ENCODE measurements around the gene ENSG00000226690.

GRCh38 chr7:6164443-6165277, 59.9 kb downstream of the USP42 start:
- PRO-cap, 3 experiments: no peak in any of the 3 experiments
- RAMPAGE, long total RNA: no peak
- RRBS, 2 experiments: 63 to 64% methylated on average over 7 of the region's 43 CpGs

DNA sequence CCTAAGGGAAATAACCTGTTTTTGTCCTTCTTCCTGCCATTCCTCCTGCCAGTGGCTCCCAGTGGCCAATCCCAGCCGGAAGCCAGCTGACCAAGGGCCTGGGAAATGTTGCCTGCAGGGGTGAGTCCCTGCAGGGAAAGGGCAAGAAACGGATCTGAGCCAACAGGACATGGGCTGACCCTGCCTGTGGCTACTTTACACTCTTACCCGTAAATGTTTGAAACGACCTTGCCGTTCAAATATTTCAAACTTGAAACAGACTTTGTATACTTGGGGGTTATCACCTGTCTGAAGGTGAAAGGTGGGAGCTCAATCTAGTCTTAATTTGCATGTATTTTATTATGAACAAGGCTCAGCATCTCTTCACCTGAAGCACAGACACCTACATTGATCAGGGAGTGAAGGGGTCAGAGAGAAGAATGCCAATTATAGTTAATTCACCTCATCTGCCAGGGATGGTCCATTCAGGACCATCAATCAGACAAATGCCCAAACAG, 3.3 kb downstream of the CYTH3 start:
- PRO-cap, 3 experiments: no peak in any of the 3 experiments
- RAMPAGE, long total RNA: no peak
- RRBS, 2 experiments: no CpG with 5 or more reads among the region's 5 CpGs

- PRO-cap, 3 experiments: no peak in any of the 3 experiments
- RAMPAGE, long total RNA: no peak
- RRBS, 2 experiments: 73 to 91% methylated on average over 1 of the region's 50 CpGs
These were observed 35.1 kb downstream of the RAC1 start for GRCh38 chr7:6409062-6410217.

- PRO-cap, 3 experiments: no peak in any of the 3 experiments
- RAMPAGE, long total RNA: no peak
- RRBS, 2 experiments: no CpG with 5 or more reads among the region's 10 CpGs
These were observed 14.5 kb upstream of the DAGLB start for GRCh38 chr7:6461751-6463102.

GRCh38 chr7:6465832-6466652, 17.9 kb downstream of the KDELR2 start:
- PRO-cap, 3 experiments: no peak in any of the 3 experiments
- RAMPAGE, long total RNA: no peak
- RRBS, 2 experiments: no CpG with 5 or more reads among the region's 15 CpGs

DNA sequence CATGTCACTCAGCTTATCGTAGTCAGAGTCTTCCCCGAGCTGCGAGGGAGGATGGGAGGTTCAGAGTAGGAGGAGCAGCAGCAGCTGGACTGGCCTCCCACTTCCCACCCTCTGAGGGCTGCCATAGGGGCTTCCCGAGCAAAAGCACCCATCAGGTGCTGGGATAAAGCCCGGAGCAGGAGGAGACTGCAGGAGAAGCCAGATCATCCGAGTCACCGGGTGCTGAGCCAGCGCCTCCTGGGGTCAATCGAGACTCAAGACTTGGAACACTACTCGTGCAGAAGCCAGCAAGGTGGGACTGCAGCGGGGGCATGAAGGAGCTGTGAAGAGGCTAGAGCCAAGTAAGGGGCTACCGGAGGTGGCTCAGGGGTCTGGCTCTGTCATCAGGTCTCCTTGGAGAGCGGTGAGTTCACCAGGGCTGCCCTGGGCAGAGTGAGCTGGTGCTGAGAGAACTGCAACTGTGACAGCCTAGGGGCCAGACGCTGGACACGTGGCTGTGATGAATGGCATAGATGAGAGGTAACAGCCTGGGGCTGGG, 22.0 kb upstream of the KDELR2 start:
- PRO-cap, 3 experiments: no peak in any of the 3 experiments
- RAMPAGE, long total RNA: no peak
- RRBS, 2 experiments: 64% methylated on average over 4 of the region's 15 CpGs; no CpG with 5 or more reads in 1 of the 2 experiments

- PRO-cap, 3 experiments: no peak in any of the 3 experiments
- RAMPAGE, long total RNA: no peak
- RRBS, 2 experiments: 4% methylated on average over 5 to 6 of the region's 31 CpGs
These were observed 14.6 kb downstream of the GRID2IP start for GRCh38 chr7:6536581-6537207.

DNA sequence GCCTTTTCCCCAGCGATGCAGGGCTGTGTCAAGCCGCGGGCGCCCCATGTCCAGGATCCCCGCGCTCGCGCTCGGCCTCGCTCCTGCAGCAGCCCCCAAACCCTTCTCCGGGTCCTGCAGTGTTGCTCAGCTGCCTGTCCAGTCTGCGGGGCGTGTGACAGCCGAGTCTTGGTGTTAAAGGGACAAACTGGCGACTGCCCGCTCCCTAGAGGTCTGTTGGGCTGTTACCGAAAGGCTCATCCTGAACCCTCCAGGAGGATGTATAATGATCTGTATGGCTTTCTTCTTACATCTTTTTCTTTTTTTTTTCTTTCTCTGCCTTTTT, 666 bp downstream of the INTS15 start:
- PRO-cap, 3 experiments: no peak in any of the 3 experiments
- RAMPAGE, long total RNA: no peak
- RRBS, 2 experiments: 0 to 2% methylated on average over 2 of the region's 17 CpGs

- PRO-cap, 3 experiments: no peak in any of the 3 experiments
- RAMPAGE, long total RNA: no peak
- RRBS, 2 experiments: no CpG with 5 or more reads among the region's 4 CpGs
These were observed 119.4 kb downstream of the COL28A1 start for GRCh38 chr7:7416232-7416722.

- PRO-cap, 3 experiments: no peak in any of the 3 experiments
- RAMPAGE, long total RNA: no peak
- RRBS, 2 experiments: no CpG with 5 or more reads among the region's 6 CpGs
These were observed 111.7 kb upstream of the RPA3 start for GRCh38 chr7:7830020-7830593.

DNA sequence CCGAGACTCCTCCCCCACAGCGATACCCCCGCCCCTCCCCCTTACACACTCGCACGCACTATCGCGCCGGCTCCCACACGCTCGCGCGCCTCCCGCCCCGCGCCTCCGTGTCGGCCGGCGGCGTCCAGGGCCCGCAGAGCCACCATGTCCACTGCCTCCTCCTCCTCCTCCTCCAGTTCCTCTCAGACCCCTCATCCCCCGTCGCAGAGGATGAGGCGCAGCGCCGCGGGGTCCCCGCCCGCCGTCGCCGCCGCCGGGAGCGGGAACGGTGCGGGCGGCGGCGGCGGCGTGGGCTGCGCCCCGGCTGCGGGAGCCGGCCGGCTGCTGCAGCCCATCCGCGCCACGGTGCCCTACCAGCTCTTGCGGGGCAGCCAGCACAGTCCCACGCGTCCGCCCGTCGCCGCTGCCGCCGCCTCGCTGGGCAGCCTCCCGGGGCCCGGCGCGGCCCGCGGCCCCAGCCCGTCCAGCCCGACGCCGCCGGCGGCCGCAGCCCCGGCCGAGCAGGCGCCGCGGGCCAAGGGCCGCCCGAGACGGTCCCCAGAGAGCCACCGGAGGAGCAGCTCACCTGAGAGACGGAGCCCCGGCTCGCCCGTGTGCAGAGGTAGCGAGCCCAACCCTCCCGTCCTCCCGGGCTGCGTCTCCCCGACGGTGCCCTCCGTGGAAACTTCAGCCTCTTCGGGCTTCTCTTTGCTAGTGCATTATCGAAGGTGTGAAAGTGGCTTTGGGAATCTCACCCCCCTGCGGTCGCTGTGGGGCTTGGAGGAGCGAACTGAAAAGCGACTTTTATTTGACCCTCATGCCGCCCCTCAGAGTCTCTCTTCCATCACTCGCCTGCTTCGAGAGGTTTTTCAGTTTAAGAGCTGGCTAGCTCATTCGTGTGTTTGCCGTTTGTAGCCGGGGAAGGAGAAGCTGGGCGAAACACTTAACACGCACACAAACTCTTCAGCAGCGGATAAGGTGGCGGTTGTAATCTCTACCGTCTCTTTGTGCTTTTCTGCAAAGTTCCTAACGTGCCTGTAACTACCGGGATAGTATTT, 929 bp downstream of the GLCCI1 start:
- PRO-cap, 3 experiments: peak in 3 of 3 experiments; most common plus-strand start position 61 of the sequence (in 1)
- RAMPAGE, long total RNA: no peak
- RRBS, 2 experiments: 2% methylated on average over 62 of the region's 112 CpGs

DNA sequence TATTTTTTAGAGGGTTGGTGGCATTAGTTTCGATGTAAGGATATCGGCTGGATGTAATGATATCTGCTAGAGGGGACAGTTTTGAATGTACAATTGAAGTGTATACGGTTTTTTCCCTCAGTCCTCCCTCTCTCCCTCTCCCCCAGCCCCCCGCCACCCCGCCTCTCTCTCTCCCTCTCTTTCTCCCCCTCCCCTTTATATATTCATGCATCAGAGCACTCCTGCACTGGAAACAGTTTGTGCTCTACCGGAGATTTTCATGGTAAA, 1.6 kb downstream of the GLCCI1 start:
- PRO-cap, 3 experiments: no peak in any of the 3 experiments
- RAMPAGE, long total RNA: no peak
- RRBS, 2 experiments: no CpG with 5 or more reads among the region's 6 CpGs

GRCh38 chr7:8115348-8115802, 146.6 kb downstream of the ICA1 start:
- PRO-cap, 3 experiments: no peak in any of the 3 experiments
- RAMPAGE, long total RNA: no peak
- RRBS, 2 experiments: no CpG with 5 or more reads among the region's 5 CpGs

DNA sequence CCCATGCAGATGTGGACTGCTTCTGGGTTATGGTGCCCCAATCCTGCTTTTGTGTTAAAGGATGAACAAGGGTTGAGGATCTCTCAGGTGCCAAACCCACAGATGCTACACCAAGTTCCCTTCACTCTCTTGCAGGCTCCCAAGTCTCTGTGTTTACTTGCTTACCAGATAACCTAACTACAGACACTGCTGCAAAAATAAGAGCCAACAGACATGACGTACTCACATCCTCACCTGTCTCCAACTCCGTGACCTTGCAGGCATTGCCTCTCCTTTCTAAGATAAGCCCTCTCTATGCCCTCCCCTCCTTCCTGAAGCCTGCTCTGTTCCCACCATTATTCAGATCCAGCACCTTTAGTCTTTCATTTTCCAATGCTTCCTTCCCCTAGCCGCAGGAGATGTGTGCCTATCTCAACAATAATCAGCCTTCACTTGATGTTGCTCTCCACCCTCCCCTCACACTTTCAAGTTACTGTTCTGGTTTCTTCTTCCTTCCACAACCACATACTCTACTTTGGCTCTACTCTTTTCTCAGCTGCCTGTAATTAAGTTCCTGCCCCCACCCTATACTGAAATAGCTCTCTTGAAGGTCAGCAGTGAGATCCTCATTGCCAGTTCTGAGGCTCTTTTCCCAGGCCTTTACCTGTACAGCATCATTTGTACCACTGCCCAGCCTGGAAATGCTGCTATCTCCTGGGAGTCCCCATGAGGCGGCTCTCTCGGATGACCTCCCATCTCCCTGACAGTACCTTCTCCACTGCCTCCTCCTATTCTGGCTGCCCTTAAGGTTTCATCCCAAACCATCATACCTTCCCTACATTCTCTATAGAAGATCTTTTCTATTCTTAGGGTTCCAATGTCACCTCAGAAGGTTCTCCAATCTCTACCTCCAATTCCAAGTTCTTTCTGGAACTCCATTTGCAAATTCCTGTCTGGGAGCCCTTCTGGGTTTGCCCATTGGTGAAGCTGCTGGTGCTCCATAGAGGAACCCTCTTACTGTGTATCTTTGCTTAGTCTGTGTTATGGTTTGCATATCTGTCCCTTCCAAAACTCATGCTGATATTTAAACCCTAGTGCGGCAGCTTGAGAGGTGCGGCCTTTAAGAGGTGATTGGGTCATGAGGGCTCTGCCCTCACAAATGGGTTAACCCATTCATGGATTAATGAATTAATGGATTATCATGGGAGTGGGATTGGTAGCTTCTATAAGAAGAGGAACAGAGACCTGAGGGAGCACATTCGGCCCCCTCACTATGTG, 129.6 kb downstream of the ICA1 start:
- PRO-cap, 3 experiments: no peak in any of the 3 experiments
- RAMPAGE, long total RNA: no peak
- RRBS, 2 experiments: no CpG with 5 or more reads among the region's 8 CpGs

DNA sequence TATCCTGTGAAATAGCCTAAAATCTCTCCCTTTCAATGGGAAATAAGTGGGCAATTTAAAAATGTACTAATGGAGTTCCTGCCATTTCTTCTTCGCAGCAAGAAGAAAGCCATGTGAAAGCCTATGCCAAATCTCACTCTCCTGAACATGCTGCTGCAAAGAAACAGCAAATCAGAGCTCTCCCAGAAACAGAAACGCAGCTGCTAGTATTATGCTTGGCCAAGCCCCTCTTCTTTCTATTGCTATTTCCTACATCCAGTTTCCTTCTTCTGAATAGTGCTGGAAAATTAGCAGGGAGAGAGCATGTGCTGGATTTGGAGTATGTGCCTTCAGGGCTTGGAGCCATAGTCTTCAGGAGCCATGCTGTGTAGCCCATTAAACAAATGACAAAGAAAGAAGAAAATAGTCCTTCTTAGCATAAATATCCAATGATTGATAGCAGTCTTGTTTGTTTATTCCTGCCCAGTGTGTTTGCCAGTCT, 818.3 kb downstream of the NDUFA4 start:
- PRO-cap, 3 experiments: no peak in any of the 3 experiments
- RAMPAGE, long total RNA: no peak
- RRBS, 2 experiments: no CpG with 5 or more reads among the region's 2 CpGs

DNA sequence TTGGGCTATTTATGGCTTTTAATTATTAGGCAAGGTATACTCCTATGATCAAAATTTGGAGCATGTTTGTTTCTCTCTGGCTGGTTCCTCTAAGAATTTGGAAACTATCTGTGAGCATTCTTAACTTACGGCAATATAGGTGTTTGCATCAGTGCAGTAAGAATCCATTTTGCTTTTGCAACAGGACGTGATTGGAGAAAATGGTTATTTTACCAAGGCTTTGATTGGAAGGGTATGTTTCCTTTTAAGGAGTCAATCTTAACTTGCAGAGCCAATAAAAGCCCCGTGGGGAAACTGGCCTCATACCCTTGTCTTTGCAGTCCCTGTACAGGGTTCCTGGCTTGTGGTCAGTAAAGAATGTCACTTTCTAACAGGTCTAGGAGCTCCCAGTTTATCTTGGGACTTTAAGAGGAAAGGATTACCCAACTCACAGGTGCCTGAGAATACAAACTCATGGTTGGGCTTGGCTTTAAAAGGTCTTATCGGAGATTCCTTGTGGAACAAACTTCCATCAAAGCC, 221.7 kb downstream of the PHF14 start:
- PRO-cap, 3 experiments: no peak in any of the 3 experiments
- RAMPAGE, long total RNA: no peak
- RRBS, 2 experiments: no CpG with 5 or more reads among the region's 4 CpGs

DNA sequence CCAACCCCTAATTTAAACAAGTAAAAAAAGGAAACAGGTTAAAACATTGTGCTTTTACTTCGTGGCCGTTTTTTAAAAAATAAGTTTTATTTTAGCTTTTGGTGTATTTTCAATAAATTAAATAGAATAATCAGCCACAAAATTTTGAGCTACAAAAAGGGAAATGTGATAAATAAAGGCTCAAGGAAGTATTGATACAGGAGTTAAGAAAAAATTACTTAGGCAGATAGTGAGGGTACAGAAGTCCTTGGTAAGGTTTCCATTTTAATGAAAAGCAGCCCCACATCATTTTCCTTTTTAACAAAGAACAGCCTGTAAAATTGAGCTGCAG, 279.7 kb downstream of the THSD7A start:
- PRO-cap, 3 experiments: no peak in any of the 3 experiments
- RAMPAGE, long total RNA: no peak
- RRBS, 2 experiments: no CpG with 5 or more reads among the region's 2 CpGs

DNA sequence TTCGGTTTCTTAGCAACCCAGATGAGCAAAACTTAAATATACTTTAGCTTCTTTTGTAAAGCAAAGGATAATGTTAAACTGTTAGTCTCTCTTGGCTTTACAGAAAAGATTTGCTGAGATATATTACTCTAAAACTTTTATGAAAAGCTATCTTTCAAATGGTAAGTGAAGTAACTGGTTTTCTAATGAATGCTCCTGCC, at the start of gene ENSG00000226690:
ENSG00000226690 (plus strand) TSS at position 56 of the 200 bp plus-strand sequence.
- PRO-cap, 3 experiments: no peak in any of the 3 experiments
- RAMPAGE, long total RNA: no peak
- RRBS, 2 experiments: no CpG with 5 or more reads among the region's 1 CpG

DNA sequence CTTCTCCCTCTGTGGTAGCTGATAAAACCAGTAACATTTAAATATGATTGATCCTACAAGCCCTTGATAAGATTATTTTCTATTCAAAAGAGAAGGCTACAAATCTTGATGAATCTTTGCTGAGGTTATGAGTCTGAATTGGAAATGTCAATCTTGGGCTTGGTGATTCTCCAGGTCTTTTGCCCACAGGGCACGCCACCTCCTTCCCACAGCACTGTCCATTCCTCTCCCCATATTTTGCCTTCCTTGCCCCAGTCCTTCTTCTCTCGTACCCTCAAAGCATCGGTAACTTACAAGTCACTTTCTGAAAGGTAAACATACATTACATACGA, 241.2 kb downstream of the ARL4A start:
- PRO-cap, 3 experiments: no peak in any of the 3 experiments
- RAMPAGE, long total RNA: no peak
- RRBS, 2 experiments: no CpG with 5 or more reads among the region's 4 CpGs

DNA sequence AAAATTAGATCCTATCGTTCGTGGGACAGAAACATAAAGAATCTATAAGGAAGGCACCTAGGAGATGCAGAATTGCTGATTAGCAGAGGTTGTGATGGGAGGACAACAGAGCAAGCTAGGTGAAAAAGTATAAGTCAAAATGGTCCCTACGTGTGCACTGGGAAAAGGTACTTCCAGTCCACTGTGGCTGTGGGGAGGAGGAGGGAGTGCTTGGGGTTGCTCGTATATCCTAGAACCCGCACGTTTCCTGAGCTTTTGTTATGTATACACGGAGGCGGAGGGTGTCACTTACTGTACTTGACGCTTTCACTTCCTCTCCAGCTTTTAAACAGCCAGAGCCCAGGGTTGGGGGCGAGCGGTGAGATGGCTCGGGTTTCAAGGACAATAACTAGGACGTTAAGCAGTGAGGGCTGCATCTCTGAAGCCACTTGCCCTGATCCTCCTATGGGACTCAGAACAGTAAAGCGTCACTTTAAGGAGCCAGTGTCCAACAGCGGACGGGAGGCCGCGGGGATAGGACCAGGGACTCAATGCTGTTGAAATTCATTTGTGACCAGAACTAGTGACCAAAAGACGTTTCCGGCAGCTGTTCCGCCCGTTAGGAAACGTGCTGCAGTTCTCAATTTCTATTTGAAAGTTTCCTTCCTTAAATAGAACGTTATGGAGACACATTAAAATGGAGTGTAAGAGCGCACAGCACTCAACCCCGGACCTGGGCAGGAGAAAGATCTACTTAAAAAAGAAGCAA, 969 bp upstream of the ETV1 start:
- PRO-cap, 3 experiments: peak in 3 of 3 experiments; most common plus-strand start position 335 of the sequence (in 2); most common minus-strand start position 185 of the sequence (in 1)
- RAMPAGE, long total RNA: no peak
- RRBS, 2 experiments: under 1 to 3% methylated on average over 6 of the region's 26 CpGs